Cardiac ventricle fibroblast (primary cell): Measurements from ENCODE around the gene AP5Z1.

- RAMPAGE, long total RNA, result no peak
Measured at GRCh38 chr7:2843413-2843786, 708 bp downstream of the GNA12 start.

- RAMPAGE, long total RNA, result no peak
Measured at GRCh38 chr7:3174349-3174921, 126.6 kb upstream of the SDK1 start.

- RAMPAGE, long total RNA, result no peak
Measured at GRCh38 chr7:3450092-3450864, 149.2 kb downstream of the SDK1 start.

- RAMPAGE, long total RNA, result no peak
Measured at GRCh38 chr7:3597267-3597723, 296.2 kb downstream of the SDK1 start.

- RAMPAGE, long total RNA, result no peak
Measured at GRCh38 chr7:3651978-3652833, 351.2 kb downstream of the SDK1 start.

- RAMPAGE, long total RNA, result no peak
Measured at GRCh38 chr7:3754464-3755409, 453.7 kb downstream of the SDK1 start.

GRCh38 chr7:4204546-4205329, 477.4 kb upstream of the FOXK1 start:
- RAMPAGE, long total RNA, result no peak

DNA sequence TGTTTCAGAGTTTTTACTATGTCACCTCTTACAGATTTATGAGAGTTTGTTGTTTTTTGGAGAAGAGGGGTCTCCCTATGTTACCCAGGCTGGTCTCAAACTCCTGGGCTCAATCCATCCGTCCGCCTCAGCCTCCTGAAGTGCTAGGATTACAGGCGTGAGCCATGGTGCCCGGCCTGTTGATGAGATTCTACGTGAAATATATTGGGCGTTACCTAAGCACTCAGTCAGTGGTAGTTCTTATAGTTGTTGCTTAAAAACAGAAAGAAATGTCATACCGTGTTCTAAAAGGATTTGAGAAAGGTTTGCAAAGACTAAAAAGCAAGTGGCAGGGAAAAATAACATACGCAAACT, 39.5 kb upstream of the FOXK1 start:
- RAMPAGE, long total RNA, result no peak

GRCh38 chr7:4711707-4712318, 29.7 kb downstream of the FOXK1 start:
- RAMPAGE, long total RNA, result no peak

DNA sequence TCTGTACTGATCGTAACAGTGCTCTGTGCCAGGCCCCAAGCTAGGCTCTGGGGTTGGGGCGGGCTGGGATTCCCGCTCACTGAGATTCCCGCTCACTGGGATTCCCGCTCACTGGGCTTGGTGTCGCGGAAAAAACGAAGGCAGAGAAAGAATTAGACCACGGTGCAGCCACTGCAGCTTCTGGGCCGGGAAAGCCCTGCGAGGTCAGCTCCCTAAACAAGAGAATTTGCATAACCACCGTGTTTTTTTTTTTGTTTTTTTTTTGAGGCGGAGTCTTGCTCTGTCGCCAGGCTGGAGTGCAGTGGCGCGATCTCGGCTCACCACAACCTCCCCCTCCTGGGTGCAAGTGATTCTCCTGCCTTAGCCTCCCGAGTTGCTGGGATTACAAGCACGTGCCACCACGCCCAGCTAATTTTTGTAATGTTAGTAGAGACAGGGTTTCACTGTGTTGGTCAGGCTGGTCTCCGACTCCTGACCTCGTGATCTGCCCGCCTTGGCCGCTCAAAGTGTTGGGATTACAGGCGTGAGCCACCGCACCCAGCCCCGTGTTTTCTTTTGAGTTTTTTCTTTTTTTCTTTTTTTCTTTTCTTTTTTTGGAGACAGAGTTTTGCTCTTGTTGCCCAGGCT, 31.3 kb downstream of the FOXK1 start:
- RAMPAGE, long total RNA, result no peak

GRCh38 chr7:4725256-4725890, 43.3 kb downstream of the FOXK1 start:
- RAMPAGE, long total RNA, result no peak

DNA sequence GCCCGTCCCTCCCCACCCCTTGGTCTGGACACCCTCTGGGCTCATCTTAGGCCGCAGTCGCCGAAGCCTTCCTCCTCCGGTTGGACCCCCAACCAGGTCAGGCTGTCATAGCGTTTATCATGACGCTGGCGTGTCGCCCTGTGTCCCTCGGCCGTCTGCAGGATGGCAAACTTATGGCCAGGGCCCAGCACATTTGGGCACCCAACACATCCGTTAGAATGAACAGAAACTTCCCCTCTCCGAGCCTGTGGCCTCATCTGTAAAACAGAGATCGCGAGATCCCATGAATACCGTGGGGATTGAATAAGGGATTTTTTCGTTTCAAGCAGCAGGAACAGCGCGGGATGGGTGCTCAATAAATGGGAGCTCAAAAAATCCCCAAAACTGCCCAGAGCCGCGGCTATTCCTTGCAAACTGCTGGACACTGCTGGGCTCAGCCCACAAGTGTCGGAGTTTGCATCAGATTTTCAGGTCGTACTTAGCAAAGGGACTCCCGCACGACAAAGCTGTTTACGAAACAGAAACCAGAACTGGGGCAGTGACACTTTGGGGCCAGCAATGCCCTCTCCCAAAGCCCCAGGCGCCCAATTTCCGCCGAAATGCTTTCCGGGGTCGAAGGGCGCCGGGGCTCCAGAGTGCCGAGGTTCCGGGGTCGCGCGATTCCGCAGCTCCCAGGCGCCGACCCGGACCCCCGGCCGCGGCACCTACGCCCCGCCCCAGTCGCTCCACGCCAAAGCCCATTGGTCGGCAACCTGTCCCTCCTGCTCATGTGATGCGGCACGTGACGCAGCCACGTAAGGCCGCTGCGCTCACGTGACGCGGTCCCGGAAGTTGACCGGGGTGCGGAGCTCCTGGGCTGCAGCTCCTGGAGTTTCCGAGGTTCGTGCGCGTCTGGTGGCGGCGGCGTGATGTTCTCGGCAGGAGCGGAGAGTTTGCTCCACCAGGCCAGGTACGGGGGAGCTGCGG, at the start of gene AP5Z1:
TSS of gene AP5Z1 (plus strand) at position 816 of the 966 bp plus-strand sequence.
- RAMPAGE, long total RNA, result no peak

GRCh38 chr7:4881876-4882044, 1.8 kb downstream of the RADIL start:
- RAMPAGE, long total RNA, result no peak

- RAMPAGE, long total RNA, result no peak
Measured at GRCh38 chr7:5212973-5213273, 22.9 kb downstream of the WIPI2 start.

- RAMPAGE, long total RNA, result no peak
Measured at GRCh38 chr7:5218623-5219390, 28.8 kb downstream of the WIPI2 start.

- RAMPAGE, long total RNA, result no peak
Measured at GRCh38 chr7:5226866-5227578, 37.0 kb downstream of the WIPI2 start.

GRCh38 chr7:5232283-5233510, 42.7 kb downstream of the WIPI2 start:
- RAMPAGE, long total RNA, result no peak

GRCh38 chr7:5296153-5296801, 13.5 kb downstream of the SLC29A4 start:
- RAMPAGE, long total RNA, result no peak

GRCh38 chr7:5304576-5304936, 21.8 kb downstream of the SLC29A4 start:
- RAMPAGE, long total RNA, result no peak

GRCh38 chr7:5307213-5307943, 24.6 kb downstream of the SLC29A4 start:
- RAMPAGE, long total RNA, result no peak